Hair follicular keratinocyte (primary cell): Measurements from ENCODE around the genes THBS1 and PAK6.

DNA sequence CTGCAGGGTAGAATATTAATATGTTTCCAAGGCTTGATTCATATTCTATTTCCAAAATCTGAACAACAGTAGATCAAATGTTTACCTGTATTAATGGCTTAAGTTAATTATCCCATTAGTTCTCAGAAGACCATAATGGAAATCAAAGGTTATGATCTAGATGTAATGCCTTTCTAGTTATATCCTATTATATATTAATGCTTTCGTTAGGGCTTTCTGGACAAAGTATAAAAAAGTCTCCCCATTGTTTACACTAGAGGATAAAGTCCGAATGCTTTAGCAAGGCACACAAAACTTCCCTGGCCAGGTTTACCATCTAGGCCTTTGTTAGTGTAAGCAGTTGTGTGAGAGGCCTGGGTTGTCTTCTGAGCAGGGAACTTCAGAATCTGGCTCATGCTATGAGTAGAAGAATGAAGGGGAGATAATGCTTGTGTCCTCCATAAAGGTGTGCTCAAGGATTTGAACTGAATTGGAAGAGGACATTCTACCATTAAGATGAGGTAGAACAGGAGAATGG lies 106.3 kb upstream of the MEIS2 start:
- RAMPAGE, long total RNA: no peak

DNA sequence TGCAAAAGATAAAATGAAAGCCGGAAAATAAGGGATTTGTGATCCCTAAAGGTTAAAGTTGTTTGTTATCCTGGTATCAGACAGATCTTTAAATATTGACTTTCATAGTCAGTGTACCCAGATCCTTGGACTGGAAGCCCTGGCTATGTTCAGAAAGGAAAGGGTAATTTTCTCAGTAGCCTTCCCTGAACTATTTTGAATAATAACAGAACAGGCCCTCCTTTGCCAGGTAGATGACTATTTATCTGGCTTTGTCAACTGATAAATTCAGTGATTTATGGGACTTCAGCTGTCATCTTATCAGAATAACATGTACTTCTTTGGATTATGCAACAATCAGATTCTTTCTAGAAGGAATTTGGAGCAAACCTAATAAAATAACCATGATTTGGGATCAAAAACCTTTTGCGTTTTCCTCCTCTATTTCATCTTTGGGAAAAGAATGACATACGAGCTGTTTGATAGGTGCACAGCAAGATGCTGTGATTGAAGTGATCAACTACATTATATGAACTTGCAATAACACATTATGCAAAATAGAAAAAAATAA lies 119.1 kb upstream of the MEIS2 start:
- RAMPAGE, long total RNA: no peak

- RAMPAGE, long total RNA: no peak
Observed at GRCh38 chr15:38065710-38066020, 131.2 kb downstream of the TMCO5A start.

DNA sequence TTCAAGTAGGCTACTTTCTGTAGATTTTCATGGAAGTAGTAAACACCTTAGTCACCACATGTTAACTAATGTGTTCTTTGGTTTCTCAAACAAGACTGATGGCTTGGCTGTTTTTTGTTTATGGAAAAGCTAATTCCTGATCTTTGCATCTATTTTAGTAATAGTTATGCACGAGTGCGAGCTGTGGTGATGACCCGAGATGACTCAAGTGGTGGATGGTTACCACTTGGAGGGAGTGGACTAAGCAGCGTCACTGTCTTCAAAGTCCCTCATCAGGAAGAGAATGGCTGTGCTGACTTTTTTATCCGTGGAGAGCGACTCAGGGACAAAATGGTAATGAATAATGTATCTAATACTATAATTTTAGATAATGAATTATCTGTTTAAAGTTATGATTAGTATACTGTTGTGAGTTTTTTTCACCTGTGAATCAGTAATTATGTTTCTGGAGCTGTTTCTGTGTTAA lies 46.6 kb downstream of the SPRED1 start:
- RAMPAGE, long total RNA: no peak

DNA sequence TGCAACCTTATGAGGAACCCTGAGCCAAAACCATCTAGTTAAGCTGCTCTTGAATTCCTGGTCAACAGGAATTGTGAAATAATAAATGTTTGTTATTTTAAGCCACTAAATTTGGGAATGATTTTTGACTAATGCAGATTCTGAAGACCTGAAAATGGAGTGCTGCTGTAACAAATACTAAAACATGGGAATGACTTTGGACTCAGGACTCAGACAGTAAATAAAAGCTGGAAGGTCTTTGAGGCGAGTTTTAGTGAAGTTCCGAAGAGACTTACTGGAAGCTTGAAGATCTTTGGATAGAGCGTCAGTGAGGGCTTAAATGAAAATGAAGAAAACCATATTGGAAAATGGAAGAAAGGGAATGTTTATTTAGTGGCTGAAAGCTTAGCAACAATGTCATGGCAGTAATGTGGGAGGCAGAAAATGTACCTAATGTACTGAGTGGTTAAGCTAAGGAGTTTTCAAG lies 73.2 kb downstream of the SPRED1 start:
- RAMPAGE, long total RNA: no peak

DNA sequence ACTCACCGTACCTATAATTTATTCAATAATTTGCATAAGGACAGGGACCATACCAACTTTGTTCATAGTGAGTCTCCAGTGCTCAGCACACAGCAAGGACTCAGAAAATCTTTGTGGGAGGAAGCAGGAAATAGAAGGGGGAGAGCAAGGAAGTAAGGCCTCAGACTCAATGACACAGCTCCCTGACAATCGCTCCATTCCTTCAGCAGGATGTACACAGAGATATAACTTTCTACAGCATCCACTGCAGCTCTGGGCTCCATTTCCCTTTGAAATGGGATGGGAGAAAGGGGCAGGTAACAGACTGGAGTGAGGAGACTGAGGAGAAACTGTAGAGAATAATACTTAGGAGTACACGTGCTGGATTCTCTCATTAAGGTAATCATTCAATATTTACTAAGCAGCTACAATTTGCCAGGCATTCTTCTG lies 330.4 kb upstream of the THBS1 start:
- RAMPAGE, long total RNA: no peak

- RAMPAGE, long total RNA: no peak
Observed at GRCh38 chr15:39431944-39432573, 148.8 kb upstream of the THBS1 start.

- RAMPAGE, long total RNA: no peak
Observed at GRCh38 chr15:39504556-39504968, 76.3 kb upstream of the THBS1 start.

DNA sequence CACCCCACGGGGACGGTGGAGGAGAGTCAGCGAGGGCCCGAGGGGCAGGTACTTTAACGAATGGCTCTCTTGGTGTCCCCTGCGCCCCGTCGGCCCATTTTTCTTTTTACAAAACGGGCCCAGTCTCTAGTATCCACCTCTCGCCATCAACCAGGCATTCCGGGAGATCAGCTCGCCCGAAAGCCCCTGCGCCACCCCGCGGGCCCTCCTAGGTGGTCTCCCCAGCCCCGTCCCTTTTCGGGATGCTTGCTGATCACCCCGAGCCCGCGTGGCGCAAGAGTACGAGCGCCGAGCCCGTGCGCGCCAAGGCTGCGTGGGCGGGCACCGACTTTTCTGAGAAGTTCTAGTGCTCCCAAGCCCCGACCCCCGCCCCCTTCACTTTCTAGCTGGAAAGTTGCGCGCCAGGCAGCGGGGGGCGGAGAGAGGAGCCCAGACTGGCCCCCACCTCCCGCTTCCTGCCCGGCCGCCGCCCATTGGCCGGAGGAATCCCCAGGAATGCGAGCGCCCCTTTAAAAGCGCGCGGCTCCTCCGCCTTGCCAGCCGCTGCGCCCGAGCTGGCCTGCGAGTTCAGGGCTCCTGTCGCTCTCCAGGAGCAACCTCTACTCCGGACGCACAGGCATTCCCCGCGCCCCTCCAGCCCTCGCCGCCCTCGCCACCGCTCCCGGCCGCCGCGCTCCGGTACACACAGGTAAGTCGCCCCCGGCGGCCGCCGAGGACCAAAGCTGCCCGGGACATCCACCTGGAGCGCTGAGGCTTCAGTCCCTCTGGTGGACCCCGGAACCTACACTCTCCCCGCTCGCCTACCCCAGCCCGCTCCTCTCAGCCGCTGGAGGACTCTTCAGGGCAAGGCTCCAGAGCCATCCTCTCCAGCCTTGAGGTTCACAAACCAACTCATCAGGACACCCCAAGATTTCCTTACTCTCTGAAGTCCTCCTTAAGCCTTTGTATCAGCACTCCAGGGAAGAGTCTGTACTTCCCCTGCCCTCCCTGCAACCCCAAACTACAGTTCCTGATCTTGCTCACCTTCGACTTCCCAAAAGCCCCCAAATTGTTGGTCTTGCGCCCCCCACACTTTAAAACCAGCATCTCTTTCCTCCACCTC lies at the start of gene THBS1:
Gene THBS1, plus strand, starts transcription at position 539 of the 1,102 bp plus-strand sequence.
- RAMPAGE, long total RNA: start-site peak on the plus strand centred at position 550 of the sequence, 29 bp wide, 167 and 106 reads in 2 replicates

GRCh38 chr15:39592978-39593877 lies 12.3 kb downstream of the THBS1 start:
- RAMPAGE, long total RNA: no peak

DNA sequence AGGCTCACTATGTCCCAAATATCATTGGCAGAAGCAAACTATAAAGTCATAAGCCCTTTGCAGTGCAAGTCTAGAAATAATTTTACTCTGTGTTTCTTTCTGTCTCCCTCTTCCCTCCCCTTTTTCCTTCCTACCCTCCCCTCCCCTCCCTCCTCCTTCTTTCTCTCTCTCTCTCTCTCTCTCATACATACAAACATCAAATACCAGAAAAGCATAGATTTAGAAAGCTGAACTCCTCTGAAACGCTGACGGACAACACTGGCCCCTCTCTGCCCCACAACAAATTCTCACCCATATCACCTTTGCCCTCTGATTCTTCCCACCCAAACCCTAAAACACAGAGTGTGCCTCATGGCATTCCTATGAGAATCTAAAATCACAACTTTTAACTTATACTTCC lies 18.5 kb downstream of the THBS1 start:
- RAMPAGE, long total RNA: no peak

DNA sequence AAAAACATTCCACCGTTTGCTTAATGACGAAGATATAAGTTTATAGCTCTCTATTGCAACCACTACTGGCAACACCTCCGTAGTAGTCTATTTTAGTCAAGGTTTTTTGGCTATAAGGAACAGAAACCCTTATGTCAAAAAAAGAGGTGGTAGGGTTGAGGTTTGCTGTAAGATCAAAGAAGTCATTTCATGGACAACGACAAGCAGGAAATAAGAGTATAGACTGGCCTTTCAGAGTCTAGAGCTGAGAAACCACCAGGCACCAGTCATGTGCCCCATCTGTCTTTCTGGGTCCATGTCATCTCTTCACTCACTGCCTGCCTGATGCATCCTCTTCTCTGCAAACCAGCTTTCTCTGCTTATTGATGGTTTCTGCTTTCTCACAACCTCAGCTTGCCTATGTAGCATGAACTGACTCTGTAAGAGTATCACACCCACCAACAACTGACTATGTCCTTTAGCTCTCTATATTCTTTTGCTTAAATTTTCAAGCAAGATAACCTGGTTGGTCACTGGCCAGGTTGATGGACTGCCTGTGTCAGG lies 42.7 kb downstream of the THBS1 start:
- RAMPAGE, long total RNA: no peak

- RAMPAGE, long total RNA: no peak
Observed at GRCh38 chr15:39641191-39641936, 60.5 kb downstream of the THBS1 start.

- RAMPAGE, long total RNA: no peak
Observed at GRCh38 chr15:40052111-40052394, 13.1 kb upstream of the SRP14 start.

DNA sequence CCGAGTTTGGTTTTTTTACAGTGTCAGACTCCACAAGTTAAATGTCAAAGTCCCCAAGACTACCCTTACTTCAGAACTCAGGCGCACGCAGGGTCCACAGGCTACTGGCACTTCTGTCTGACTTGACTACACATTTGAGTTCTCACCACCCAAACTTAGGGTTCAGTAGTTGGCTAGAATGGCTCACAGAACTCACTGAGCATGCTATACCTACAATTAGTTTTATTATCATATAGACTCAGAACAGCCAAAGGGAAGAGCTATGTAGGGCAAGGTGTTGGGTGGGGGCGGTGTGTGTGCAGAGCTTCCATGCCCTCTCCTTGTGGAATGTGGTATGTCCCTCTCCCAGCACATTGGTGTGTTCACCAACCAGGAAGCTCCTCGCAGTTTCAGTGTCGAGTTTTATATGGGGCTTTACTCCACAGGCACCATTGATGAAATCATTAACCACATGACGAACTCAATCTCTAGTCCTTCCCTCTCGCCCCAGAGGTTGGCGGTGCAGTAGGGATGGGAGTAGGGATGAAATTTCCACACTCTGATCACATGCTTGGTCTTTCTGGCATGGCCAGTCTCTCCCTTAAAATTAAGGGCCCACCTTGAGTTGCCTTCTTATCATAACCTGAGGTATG lies 13.5 kb upstream of the SRP14 start:
- RAMPAGE, long total RNA: no peak

DNA sequence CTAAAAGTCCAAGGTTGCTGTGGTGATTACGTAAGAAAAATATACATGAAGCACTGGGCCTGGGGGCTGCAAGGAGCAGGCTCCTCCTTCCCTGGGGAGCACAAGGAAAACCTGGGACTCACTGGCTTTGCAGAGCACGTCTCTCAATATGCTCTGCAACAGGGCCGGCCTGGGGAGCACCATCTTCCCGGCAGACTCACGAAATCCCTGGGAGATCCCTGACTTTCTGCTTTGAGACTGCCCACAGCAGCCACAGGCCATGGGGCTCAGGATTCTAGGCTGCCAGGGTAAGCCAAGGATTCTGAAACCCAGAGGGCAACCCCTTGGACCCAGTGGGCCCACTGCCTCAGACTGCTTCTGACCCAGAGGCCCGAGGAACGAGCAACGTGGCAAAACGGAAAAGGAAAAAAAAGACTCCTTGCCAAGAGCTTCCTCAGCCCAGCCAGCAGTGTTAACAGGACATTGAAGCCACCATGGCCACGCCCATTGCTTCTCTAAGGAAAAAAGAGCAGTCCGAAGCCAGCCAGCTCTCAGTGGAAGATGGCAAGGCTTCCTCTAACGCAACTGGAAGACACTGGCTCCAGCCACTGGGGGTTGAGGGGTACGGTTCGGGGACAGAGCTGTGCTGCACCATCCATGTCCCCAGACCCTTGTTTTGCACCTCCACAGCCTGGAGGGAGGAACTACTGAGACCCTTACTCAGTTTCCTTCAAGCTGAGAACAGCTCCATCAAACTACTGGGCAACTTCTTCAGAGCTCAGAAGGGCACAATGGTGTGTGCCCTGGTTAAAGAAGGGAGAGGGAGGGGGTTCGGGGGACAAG lies 10.8 kb downstream of the BMF start:
- RAMPAGE, long total RNA: no peak

GRCh38 chr15:40238411-40239626 lies at the start of gene PAK6:
PAK6 (plus strand) TSS chr15:40239063.
- RAMPAGE, long total RNA: no peak

DNA sequence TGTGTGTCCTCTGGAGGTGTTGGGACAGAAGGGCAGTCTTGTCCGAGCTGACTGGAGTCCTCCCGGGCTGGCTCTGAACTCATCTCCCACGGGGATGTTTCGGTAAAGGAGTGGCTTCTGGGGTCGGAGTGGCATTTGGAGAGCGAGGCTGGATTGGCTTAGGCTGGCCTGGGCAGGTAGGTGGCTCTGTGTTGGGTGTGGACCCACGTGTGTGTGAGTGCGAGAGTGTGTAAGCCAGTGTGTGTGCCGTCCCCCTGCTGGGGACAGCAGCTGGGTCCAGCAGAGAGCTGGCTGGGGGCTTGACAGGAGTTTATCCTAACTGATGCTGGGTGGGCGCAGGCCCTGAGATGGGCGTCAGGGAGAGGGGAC lies 748 bp downstream of the PAK6 start:
- RAMPAGE, long total RNA: no peak

- RAMPAGE, long total RNA: no peak
Observed at GRCh38 chr15:40266886-40267438, 15.9 kb downstream of the ANKRD63 start.

- RAMPAGE, long total RNA: no peak
Observed at GRCh38 chr15:40379724-40380222, 2.7 kb upstream of the KNSTRN start.